ENCODE measurements around a stretch of chr11.

DNA sequence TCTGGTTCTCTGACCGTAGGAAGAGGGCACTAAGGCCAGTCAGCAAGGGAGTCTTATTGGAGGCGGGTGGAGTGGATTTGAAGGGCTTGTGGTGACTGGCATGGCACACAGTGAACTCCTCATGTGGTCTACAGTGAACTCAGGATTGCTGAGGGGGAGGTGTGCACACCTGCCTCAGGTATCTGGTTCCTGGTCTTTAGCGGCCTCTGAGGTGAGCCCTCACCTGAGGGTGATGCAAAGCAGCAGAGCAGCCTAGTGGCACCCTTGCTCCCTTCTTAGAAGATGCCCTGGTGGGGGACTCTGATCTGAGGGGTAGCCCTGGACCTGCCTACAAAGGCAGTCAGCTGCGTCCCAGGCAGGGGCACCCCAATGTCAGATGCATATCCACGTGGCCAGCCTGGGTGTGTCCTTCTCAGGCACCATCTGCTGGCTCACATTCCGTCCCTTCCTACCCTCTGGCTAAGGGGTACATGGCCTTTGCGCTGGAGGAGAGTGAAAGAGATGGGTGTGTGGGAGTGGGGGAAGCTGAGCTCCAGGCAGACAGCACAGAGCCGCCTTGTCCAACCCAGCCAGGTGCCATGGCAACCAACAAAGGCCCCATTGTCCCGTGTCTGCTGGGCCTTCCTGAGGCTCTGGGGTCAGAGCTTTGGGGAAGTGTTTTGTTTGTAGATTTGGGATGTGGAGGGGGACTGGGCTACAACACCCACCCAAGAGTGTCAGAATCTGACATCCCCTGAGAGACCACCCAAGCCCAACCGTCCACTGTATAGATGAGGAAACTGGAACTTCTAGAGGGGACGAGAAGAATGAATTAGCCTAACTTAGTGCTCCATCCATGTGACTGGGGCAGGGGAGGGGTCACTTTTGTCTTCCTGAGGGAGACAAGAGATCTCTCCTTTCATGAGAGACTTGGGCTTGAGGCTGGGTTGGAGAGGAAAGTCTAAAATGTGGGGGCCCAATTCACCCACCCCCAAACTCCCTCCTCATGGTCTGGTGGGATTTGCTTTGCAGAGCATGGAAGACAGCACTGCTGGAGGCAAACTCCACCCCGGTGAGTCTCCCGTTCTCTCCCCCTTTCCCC, 5.9 kb downstream of the PLEKHB1 start:
- RRBS = no CpG with 5 or more reads among the region's 13 CpGs

DNA sequence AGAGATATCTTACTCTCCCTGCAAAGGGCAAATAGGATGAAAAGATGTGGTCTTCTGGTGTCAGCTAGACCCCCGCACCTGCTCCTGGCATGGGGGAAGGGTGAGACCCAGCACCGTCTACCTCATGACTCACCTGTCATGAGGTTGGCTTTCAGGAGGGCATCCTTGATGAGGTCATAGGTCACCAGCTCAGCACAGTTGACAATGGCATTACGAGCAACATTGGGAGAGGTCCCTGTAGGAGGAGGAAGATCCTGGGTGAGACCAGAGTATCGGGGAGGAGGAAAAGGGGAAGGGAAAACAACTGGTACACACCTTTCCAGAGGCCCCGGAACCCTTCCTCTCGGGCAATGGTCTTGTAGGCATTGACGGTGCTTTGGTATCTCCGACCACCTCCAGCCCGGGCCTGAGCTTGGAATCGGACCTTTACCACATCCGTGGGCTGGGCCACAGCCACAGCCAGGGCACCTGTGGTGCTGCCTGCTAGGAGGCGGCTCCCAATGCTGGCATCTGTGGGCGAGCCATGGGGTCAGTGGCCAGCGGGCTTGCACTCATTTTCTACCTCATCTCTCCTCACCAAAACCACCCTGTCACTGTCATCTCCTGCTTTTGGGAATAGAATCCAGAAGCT, 6.0 kb downstream of the UCP2 start:
- RRBS = over 99% methylated on average over 5 of the region's 14 CpGs

GRCh38 chr11:73977351-73977915, 5.2 kb downstream of the UCP2 start:
- RRBS = no CpG with 5 or more reads among the region's 6 CpGs

DNA sequence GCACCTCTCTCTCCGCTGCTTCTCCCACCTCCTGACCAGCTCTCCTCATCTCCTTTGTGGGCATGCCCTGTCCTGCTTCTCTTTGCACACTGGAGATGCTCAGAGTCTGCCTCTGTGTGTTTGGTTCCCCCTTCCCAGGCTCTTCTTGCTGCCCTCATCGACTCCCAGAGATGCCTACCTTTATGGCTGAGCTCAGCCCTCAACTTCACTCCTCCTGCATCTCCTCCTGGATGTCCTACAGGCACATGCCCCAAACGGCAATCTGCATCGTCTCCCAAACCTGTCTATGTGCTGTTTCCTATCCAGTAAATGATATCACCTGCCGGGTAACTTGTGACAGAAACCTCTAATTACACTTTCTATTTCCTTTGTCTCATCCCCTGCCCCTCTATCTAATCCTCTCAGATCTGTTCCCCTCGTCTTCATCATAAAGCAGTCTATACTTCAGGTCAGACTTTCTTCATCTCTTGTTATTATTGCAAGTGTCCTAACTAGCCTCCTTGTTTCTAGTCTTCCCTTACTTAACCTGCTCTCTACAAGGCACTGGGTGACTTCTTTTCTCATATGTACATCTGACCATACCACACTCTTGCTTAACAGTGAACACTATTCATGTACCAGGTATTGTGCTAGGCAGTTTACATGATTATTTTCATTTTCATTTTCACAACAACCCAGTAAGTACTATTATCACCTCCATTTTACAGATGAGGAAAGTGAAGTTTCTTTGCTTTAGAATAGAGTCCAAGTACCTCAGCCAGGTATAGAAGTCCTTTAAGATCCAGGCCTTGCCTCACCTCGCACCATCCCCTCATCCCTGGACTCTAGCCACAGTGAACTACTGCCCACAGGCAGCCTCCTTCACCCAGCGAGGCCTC, 21.9 kb upstream of the UCP3 start:
- RRBS = no CpG with 5 or more reads among the region's 8 CpGs

DNA sequence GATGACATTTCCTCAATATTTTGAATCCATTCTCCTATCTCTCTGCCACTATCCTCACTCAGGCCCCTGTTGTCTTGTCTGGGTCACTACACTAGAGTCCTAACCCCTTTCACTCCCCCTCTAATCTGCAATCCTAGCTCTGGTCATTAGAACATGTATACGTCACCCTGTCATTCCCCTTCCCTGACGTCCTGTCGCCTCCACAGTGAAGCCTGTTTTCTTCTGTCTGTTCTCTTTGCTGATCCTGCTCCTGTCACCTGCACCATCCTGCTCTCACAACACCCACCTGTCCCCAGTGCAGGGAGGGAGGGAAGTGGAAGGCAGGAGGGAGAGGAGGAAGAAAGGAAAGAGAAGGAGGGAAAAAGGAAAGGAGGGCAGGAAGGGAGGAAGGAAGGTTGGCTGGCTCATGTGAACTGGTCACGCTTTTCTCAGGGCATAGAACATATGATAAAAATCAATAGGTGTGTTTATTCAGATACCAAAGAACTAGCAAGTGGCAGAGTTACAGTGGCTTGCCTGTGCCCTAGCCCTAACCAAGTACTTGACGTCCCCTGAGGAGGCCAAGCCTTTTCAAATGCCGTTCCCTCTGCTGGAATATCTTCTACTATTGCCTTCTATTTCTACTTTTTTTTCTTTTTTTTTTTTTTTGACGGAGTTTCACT, 33.7 kb downstream of the CHRDL2 start:
- RRBS = no CpG with 5 or more reads among the region's 7 CpGs

DNA sequence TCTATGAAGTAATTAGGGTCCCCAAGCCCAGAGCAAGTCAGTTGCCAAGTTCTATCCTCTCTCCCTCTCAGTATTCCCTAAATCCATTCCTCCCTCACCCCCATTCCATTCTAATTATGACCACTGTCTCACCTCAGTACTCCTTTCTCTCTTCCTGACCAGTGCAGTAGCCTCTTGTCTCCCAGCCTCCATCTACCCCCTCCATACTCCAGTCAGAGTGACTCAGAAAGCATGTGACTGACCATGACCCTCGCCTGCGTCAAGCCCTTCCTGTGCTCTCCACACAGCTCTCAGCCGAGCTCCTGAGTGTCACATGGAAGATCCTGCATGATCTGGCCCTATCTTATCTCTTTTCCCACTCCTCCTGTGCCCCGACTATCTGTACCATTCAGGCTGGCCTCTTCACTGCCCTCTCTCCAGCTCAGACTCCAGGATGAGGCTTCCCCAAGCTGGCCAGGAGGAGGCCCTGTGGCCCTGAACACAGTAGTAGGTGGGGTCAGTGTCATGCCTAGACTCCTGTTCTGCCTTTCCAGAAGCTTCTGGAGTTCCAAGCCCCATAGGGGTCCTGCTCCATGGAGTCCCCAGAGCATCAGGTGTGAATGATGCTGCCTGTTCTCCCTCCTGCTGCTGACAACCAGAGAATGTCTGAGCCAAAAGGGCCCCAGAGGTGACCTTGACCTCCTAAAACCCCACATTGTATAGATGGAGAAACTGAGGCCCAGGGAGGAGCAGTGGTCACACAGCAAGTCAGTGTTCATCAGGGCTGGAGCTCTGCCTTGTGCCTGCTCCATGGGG, 42.7 kb downstream of the NEU3 start:
- RRBS = no CpG with 5 or more reads among the region's 4 CpGs

DNA sequence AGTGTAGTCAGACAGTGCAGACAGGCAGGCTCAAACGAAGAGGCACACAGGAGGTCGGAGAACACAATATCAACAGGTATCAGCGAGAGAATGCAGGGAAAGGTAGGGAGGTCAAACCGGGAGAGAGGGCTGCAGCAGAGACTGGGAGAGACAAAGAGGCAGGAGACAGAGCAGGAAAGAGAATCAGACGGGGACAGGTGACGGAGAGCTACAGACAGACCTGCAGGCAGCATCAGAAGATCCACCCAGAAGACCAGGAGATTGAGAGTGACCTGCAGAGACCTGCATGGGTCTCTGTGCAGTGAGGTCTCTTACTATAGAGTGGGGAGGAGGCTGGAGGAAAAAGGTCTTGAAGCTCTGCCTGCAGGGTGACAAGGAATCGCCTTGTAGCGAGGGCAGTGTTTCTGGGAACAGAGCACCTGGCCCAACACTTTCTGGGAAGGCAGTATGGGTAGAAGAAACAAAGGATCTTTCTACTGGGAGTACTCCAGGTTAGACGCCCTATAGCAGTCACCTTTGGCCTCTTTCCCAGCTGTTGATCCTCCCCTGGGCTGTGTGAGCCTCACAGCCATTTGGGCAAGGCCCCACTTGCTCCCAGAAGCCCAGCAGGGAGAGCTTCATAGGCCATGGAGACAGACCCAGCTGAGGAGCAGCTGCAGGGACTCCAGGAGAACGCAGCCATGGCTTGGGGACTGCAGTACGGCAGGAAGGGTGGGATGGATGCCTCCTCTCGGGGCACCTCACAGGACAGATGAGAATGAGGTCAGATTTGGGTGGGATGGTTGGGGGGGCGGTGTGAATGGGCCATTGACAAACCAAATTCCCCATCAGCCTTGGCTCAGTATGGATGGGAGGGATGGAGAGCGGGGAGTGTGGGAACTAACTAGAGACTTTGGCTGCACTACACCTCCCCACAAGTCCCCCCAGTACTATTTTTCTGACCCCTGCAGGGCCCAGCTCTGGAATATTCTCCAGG, 1.1 kb downstream of the SLCO2B1 start:
- RRBS = no CpG with 5 or more reads among the region's 14 CpGs

- RRBS = no CpG with 5 or more reads among the region's 9 CpGs
Measured at GRCh38 chr11:75154514-75155549, 3.9 kb downstream of the SLCO2B1 start.

- RRBS = no CpG with 5 or more reads among the region's 7 CpGs
Measured at GRCh38 chr11:75195089-75196023, 44.4 kb downstream of the SLCO2B1 start.

- RRBS = no CpG with 5 or more reads among the region's 10 CpGs
Measured at GRCh38 chr11:75203983-75204698, 36.4 kb upstream of the TPBGL start.

DNA sequence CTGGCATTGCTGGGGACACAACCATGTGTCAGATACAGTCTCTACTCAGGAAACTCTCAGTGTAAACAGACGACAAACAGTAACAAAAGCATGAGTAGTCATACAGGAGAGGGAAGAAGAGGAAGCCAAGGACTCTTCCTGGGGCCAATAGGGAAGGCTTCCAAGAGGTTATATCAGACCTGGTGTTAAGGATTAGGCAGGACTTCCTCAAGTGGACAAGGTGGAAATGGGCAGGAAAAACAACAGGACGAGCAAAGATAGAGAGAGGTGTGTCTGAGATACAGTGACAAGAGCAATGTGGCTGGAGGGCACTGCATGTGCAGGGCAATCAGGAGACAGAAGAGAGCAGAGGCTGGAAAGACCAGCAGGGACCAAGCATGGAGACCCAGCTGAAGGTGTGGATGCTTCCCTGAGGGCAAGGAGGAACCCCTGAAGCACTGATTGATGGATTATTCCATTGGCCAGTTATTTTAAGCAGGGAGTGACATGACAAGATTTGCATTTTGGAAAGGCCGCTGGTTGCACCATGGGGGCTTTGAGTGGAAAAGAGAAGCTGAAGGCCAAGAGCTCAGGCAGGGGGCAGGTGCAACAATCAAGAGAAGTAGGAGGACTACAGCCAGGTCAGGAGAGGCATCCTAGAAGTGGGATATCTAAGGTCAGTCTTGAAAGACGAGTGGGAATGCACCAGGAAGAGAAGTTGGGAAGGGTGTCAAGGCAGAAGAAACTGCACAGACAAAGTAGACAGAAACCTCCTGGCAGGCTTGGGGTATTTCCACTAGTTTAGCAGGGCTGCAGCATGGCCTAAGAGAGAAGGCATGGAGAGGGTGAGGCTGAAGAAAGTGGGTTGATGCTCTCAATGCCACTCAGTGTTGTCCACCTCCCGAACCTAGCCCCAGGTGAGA, 31.4 kb upstream of the TPBGL start:
- RRBS = no CpG with 5 or more reads among the region's 5 CpGs

- RRBS = no CpG with 5 or more reads among the region's 6 CpGs
Measured at GRCh38 chr11:75261915-75262327, 21.3 kb downstream of the TPBGL start.

- RRBS = no CpG with 5 or more reads among the region's 6 CpGs
Measured at GRCh38 chr11:75329727-75330879, 21.4 kb downstream of the ARRB1 start.

GRCh38 chr11:75341872-75342882, 9.3 kb downstream of the ARRB1 start:
- RRBS = 81% methylated on average over 5 of the region's 18 CpGs

DNA sequence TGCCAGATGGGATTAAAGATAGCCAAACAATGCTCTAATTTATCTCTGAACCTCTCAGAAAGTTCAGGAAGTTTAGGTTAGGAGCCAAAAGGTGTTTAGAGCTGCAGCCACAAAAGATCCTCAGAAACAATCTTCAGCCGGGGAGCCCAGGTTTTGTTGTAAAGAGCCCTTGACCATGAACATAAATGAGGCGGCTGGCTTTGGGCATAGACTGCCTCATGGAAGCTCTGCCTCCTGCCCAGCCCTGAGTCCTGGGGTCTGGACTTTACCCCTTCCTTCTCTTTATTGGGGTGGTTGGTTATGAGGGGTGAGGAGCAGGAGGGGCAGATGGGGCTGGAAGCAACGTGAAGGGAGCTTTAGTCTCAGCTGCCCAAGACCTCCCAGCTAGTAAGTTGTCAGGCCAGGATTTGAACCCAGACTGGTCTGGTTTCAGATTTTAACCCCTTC, 20.4 kb upstream of the ARRB1 start:
- RRBS = no CpG with 5 or more reads among the region's 3 CpGs

GRCh38 chr11:75402574-75403626, 3.6 kb downstream of the RPS3 start:
- RRBS = no CpG with 5 or more reads among the region's 9 CpGs

- RRBS = no CpG with 5 or more reads among the region's 4 CpGs
Measured at GRCh38 chr11:75547398-75547899, 14.6 kb upstream of the SERPINH1 start.

DNA sequence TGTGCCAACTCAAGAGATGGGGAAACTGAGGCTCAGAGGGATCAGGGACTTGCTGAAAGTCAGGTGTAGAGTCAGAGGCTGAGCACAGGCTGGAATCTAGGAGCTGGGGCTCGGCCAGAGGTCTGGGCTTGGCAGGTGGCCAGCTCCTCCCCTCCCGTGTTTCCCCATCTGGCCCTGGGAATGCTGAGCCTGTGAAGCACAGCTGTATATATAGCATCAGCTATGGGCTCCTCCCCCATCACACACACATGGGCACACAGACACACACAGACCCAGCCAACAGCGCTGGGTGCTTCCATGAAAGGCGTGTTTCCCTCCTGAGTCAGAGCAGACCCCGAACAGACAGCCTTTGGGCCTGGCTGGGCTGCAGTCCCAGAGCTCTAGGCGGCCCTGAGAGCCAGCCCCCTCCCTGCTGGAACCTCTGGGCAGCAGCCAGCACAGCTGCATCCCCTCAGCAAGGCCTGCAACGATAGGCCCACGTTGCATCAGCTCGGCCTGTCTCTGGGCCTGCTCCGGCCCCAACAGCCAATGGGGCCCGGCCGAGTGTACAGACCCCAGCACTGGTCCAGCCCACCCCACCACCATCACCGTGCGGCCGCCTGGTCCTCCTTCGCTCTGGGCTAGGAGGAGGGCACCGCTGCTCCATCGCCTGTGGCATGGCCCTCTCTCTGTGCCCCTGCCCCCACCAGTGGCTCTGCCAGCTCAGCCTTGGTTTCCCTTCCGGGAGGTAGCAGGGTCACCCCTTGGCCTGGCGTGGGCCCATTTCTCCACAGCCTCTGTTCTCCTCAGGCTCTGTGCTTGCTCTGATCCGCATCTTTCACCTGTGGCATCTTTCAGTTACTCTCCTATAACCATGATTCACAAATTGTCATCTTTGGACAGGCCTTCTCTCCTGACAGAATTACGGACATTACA, 7.6 kb upstream of the SERPINH1 start:
- RRBS = no CpG with 5 or more reads among the region's 22 CpGs

GRCh38 chr11:75604289-75604890, 42.3 kb downstream of the SERPINH1 start:
- RRBS = no CpG with 5 or more reads among the region's 14 CpGs

DNA sequence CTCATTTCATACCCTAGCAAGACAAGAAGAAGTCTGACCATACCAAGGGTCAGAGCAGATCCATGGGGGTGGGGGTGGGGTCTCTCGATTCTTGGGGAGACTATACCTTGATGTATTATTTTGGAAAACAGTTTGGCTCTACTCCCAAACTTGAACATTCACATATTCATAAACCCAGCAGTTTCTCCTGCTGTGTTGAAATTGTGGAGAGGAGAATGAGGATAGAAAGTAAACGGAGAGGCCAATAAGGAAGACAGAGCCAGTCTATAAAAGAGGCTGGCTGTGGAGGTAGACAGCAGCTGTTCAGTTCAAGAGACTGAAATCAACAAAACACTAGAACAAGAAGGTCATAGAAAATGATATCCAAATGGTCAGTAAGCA, 2.0 kb upstream of the MOGAT2 start:
- RRBS = no CpG with 5 or more reads among the region's 2 CpGs